Urinary bladder (tissue), 3 donors: ENCODE measurements around the genes COL4A5, KCNE5, PLS3 and CT83.

DNA sequence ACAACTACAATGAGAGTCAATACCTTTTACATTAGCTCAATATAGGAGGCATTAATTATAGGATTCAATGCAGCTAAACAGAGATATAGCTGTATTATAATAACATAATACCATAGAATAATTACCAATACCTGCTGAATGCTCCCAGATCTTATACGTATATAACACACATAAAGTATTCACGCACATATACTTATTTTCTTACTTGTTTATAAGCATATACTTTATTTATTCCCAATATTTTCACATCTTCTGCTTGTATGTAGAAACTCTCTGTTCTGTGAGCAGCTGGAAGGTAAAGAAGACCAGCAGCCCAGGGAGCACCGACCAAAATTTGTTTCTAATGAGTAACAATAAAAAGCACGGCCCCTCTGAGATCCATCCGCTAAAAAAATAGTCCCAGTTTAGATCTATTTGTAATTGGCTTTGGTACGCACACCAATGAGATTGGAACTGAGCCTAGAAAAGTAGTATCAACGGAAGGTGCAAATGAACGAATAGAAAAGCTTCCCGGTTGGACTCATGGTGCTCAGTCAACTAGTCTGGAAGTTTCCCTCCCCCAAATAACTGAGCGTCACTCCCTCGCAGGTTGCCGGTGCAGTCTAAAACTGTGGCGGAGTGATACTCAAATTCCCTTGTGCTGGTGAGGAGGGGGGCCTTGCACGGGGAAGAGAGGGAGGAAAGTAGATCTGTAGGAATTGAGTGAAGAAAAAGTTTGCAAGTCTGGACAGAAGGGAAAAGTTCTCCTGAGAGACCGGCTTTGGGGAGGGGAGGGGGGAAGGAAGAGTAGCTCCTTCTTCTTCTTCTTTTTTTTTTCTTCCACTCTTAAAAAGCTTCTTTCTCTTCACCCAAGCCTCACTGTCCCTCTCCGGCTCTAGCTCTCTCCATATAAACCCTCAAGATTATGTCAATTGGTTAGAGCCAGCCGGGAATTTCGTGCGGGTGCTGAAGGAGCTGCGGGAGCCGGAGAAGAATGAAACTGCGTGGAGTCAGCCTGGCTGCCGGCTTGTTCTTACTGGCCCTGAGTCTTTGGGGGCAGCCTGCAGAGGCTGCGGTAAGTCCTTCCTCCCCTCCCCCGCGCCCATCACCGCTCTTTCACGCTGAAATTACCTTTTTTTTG is at the start of gene COL4A5:
TSS of gene COL4A5 (plus strand) at position 686 of the 1,120 bp plus-strand sequence.
- PRO-cap = bidirectional peak, plus-strand start at position 638 of the sequence, minus-strand start at position 329 of the sequence
- RAMPAGE, long total RNA = no peak

DNA sequence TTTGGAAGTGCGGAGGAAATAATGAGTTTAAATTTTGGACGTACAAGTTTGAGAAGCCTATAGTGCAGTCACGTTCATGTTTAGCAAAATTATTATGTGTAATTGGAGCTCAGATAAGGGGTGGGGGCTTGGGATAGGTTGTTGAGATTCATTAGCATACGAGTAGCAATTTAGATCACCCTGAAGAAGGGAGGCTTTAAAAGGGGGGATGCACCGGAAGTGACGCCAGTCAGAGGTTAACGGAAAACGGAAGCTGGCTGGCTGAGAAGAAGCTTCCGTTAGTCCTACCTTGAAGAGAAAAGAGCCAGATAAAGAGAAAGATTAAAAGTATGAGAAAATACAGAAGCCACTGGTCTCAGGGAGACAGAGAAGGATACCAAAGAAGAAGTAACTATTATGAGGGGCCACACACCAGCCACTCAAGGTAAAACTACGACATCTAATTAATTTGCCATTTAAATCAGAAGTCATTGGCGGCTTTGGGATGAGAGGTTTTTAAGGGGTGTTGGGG is 1.0 kb upstream of the NXT2 start:
- PRO-cap = no peak
- RAMPAGE, long total RNA = no peak

DNA sequence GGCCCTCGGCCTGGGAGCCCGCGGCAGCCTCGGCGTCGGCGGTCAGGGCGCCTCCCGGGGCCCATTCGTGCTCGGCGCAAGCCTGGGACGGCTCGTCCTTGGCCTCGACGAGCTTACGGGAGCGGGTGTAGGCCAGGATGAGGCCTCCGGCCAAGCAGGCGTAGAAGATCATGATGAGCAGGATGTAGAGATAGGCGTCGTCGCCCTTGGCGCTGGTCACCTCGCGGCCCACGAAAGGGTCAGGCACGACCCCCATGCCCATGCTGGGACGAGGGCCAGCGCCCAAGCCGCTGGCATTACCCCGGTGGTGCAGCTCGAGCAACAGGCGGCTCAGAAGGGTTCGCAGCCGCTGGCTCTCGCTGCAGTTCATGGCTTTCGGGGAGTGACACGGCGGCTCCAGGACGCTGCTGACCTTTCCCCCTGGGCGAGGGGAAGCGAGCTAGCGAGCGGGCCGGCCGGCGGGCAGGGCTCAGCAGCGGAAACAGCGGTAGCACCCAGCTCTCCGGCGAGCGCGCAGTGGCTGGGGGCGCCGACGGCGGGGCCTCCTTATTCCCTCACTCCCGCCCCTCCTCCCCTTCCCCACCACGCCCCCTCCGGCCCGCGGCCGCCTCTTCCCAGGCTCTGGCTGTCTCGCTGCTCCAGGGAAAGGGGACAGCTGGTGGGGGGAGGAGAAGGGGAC is at the start of gene KCNE5:
TSS of gene KCNE5 (minus strand) at position 522 of the 679 bp plus-strand sequence.
- PRO-cap = no peak
- RAMPAGE, long total RNA = no peak

DNA sequence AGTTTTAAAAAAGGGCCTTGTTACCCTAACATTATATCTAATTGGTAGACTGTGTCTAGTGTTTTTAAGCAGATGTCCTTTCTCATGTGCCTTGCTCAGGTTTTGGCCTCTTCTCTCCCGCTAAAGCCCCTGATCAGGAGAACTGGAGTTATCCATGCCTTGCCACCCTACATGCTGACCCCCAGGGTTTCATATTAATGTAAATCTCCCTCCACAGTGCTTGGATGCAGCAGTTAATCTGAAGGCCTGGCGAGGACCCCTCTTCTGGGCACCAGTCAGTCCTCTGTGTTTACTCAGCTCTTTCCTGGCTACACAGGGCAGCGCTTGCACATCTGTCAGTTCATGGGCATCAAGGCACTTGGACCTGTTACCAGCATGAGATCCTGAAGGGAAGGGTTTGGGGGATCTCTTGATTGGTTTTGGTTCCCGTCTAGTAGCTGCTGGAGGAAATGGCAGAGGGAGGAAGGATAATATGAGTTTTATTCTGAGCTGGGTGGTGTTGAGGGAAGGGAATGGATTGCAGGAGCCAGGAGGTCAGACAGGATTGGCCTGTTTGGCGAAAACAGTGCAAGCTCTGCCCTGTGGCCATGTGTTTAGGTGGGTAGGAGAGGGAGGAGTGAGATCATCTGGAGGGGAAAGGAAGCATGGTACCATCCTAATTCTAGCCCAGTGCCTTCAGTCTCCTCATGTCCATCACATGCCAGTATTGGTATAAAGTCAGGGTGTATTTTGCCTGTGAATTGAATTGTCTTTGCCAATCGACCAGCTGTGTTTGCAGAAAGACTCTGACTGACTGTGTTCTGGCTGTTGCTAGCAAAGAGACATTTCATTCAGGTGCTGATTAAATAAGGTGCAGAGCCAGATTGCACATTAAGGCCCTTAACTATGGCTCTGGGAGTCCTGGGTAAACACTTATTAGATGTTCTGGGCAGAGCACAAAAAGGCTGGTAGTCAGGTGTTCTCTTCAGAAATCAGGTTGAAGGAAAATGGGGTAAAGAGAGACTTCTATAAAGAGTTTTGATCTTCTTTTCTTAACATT is 9.9 kb downstream of the TMEM164 start:
- PRO-cap = no peak
- RAMPAGE, long total RNA = no peak

DNA sequence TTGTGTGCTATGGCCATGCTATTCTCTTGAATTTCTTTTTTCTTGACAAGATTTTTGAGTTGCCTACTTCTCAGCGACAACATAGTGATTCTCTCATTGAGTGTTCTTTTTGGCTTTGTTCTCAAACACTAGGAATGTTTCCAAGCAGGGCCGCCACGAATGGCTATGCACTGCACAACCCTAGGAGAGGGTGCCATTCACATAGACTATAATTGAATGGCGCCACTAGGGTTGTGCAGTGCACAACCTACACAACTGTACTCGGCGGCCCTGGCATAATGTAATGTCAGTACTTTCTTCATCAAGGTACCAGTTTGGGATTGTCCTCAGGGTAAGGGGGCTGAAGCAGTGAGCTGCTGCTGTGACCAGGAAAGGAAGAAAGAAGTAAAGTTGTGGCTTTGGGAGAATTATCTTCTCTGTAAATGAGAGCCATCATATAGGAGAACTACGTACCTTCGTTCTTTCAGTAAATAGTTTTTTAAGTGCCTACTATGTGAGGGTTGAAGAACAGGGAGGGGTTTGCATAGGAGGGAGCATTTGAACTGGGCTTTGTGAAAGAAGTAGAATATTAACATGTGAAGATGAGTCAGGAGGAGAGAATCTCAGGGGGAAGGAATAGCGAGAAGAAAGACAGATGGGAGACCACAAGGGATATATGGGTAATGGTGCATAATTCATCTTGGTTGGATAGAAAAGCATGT is 52.4 kb downstream of the TMEM164 start:
- PRO-cap = no peak
- RAMPAGE, long total RNA = no peak

GRCh38 chrX:110985539-110986076 is 110.4 kb upstream of the PAK3 start:
- PRO-cap = no peak
- RAMPAGE, long total RNA = no peak

GRCh38 chrX:111519183-111519503 is 7.7 kb downstream of the SERTM2 start:
- PRO-cap = no peak
- RAMPAGE, long total RNA = no peak

DNA sequence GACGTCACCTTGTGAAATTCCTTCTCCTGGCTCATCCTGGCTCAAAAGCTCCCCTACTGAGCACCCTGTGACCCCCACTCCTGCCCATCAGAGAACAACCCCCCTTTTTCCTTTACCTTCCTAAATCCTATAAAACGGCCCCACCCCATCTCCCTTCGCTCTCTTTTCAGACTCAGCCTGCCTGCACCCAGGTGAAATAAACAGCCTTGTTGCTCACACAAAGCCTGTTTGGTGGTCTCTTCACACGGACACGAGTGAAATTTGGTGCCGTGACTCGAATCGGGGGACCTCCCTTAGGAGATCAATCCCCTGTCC is 543.7 kb upstream of the HTR2C start:
- PRO-cap = no peak
- RAMPAGE, long total RNA = no peak

- PRO-cap = no peak
- RAMPAGE, long total RNA = no peak
These were observed 142.4 kb downstream of the HTR2C start for GRCh38 chrX:114726389-114726592.

DNA sequence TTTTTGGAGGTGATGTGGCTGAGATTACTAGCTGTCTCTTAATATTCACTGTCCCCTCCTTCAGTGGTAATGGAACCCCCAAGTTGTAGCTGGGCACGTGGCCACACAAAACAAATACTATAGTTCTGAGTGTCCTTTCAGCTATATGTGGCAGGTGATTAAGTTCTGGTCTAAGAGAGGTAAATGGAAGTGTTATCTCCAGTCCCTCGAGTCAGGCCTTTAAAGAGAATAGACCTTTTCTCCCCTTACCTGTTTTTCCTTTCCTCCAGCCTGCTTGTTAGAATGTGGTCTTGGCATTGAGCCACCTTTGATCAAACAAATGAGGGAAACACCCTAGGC is 13.1 kb upstream of the IL13RA2 start:
- PRO-cap = no peak
- RAMPAGE, long total RNA = no peak

DNA sequence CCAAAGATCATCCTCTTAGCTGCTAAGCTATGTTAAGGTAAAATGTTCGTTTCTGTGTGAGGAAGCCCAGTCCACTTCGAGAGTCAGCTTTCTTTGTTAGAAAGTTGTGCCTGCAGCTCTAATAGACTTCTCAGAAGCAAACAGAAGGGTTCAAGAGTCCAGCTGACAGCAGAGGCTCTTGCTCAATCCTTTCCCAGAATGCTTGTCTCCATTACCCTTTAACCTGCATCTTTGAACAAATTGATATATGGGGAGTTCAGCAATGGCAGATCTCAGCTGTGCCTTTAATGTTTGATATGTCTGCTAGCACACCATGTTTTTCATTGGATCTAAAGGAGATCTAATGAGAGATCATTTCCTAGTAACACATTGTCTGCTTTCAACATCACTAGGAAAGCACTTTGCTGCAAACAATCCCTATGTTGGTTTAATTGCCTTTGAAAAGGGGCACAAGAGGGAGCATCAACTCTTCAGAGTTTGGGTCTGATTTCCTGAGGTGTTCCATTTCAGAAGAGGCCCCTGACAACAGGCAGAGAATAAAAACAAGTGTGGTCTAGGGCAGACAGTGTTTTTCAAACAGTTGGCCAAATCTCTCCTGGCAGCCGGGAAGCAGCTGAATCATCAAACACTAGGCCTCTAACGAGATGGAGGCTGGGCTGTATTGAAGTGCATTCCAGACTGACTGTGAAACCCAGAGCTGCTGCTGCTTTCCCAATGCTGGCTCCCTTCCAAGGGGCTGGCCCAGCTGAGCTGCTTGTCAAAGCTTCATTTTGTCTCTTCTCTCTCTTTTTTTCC is 55.5 kb downstream of the LUZP4 start:
- PRO-cap = unidirectional peak, plus-strand start at position 676 of the sequence
- RAMPAGE, long total RNA = no peak

DNA sequence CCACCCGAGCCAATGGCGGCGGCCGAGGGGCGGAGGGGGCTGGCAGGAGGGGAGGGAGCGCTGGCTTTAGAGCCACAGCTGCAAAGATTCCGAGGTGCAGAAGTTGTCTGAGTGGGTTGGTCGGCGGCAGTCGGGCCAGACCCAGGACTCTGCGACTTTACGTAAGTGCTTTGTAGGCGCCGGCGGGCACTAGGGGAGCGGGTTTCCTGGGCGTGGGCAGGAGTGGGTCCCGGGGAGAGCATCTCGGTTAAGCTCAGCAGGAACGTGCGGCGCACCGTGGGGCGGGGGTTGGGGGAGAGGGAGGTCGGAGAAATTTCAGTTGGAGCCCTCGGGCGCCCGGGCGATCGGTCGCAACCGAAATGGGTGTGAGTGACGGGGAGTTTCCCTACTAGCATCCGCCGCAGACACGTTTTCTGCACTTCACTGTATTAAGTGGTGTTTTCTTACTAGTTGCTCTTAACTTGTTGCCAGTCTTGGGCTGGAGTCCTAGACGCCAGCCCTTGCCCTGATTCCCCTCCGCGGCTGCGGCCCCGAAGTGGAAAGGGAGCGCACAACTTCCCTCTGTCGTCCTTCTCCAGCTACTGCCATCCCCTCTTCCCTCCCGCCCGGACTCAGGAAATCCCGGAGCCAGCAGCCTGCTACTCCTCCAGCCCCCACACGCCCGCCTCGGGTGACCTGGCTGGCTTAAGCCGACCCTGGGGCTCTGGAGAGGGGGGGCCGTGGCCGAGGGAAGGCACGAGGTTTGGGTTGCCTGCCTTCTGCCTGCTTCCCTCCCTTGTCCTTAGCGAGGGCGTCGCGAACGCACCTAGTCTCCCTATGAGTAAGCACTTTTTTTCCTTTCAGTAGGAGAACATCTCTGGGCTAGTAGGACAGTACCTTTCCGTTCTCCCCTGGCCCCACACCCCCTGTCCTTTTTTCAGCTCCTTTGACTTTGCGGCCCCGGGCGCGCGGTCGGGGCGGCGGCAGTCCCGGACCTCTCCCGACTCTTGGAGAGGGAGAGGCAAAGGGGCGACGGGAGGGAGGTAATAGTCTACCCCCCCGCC is at the start of gene PLS3:
TSS of gene PLS3 (plus strand) at position 75 of the 1,043 bp plus-strand sequence.
- PRO-cap = bidirectional peak, plus-strand start at position 97 of the sequence, minus-strand start outside the sequence; bidirectional peak, plus-strand start at position 738 of the sequence, minus-strand start at position 586 of the sequence; bidirectional peak, plus-strand start at position 784 of the sequence, minus-strand start at position 783 of the sequence; bidirectional peak, plus-strand start outside the sequence, minus-strand start at position 988 of the sequence
- RAMPAGE, long total RNA = start-site peak on the plus strand centred at position 97 of the sequence, 59 bp wide, 3,490 and 3,113 reads in 2 replicates

DNA sequence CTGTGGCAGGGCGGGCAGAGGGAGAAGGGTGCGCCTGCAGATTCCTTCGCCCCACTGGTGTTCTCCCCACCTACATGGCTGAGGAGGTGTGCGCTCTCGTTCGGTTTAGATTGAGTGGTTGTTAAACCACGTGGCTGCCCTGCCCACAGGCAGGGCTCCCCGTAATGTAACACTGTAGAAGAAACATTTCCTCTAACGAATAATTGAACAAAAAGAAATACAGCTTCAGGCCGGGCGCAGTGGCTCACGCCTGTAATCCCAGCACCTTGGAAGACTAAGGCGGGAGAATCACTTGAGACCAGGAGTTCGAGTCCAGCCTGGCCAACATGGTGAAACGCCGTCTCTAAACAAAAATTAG is 162.4 kb downstream of the PLS3 start:
- PRO-cap = no peak
- RAMPAGE, long total RNA = no peak

DNA sequence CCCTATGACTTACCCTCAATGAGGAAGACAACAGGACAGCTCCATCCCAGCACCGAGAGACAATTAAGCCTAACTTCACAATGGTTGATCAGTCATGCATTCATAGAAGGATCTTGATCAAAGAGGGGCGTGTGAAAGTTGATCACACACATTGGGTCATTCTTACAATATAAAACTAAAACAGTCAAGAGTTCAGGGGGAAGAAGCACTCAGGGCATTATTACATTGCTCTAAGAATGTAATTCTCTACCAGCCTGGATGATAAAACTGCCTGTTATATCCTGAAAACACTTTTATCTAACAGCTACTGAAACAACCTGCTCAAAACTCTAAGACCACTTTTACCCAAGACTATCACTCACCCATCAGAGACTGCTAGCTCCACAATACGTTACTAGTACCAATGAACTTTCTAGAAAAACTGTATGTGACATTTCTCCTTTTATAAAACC is 230.7 kb upstream of the AGTR2 start:
- PRO-cap = no peak
- RAMPAGE, long total RNA = no peak

- PRO-cap = unidirectional peak, minus-strand start at chrX:115969103
- RAMPAGE, long total RNA = no peak
These were observed 202.0 kb upstream of the AGTR2 start for GRCh38 chrX:115968065-115969360.

DNA sequence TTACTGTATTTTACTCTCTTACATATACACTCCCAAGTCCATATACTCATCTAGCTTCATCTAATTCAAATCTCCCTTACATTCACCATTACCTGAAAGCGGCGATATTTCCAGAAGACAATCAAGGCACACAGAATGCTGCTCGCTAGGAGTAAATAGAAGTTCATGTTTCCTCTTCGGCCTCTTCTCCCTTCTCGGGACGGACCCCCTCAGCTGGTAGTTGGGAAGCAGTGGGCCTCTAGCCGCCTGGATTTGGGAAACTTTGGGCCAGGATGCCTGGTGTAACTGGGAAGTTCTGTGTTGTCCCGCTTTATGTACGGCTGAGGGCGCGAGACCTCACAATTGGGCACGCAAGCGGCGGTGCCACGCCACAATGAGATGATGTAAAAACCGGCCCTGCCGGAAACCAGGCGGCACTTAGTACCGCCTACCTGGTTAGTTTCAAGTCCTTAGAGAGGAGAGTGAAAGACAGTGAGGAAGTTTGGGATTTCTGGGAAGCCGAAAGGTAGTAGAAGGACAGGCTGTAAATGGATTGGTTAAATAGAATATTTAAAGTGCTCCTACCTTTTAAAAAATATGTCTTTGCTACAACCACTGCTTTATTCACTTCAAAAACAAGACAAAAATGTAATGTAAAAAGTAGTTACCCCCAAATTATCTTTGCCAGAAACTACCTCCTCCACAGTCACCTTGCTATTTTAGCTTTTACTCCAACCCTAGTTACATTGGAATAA is at the start of gene CT83:
TSS of gene CT83 (minus strand) at position 287 of the 734 bp plus-strand sequence.
- PRO-cap = no peak
- RAMPAGE, long total RNA = no peak

DNA sequence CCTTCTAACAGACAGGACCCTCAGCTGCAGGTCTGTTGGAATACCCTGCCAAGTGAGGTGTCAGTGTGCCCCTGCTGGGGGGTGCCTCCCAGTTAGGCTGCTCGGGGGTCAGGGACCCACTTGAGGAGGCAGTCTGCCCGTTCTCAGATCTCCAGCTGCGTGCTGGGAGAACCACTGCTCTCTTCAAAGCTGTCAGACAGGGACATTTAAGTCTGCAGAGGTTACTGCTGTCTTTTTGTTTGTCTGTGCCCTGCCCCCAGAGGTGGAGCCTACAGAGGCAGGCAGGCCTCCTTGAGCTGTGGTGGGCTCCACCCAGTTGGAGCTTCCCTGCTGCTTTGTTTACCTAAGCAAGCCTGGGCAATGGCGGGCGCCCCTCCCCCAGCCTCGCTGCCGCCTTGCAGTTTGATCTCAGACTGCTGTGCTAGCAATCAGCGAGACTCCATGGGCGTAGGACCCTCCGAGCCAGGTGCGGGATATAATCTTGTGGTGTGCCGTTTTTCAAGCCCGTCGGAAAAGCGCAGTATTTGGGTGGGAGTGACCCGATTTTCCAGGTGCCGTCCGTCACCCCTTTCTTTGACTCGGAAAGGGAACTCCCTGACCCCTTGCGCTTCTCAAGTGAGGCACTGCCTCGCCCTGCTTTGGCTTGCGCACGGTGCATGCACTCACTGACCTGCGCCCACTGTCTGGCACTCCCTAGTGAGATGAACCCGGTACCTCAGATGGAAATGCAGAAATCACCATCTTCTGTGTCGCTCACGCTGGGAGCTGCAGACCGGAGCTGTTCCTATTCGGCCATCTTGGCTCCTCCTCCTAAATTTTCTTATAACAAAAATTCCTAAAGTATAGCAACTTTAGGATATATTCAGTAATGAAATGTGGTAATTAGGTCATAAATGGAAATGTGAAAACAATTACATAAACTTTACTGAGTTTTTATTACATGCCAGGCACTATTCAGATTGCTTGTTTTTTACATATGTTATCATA is 507.5 kb upstream of the CT83 start:
- PRO-cap = no peak
- RAMPAGE, long total RNA = no peak

GRCh38 chrX:118345065-118345744 is 701 bp upstream of the WDR44 start:
- PRO-cap = no peak
- RAMPAGE, long total RNA = no peak

DNA sequence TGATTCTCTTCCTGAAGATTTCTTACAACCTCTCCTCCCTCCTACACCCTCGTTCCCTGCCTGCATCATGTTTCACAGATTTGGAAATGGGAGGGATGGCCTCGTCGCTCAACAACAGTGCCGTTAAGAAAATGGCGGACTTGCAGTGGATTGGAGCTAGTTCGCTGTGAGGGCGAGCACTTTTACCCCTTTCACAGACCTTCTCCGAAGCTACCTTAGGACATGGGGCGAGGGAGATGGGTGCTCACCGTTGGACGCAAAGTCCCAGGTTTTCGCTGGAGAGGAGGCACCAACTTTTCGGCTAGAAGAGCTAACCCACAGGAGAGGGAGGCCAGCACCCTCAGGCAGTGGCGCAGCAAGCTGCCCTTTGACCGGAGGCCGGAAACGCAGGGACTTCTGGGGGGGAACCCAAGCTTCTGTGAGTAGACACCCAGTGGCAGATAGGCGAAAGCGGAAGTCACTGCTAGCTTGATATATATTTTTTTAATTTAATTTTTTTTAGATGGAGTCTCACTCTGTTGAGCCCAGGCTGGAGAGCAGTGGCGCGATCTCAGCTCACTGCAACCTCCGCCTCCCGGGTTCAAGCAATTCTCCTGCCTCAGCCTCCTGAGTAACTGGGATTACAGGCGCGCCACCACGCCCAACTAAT is 93.0 kb upstream of the IL13RA1 start:
- PRO-cap = no peak
- RAMPAGE, long total RNA = no peak

DNA sequence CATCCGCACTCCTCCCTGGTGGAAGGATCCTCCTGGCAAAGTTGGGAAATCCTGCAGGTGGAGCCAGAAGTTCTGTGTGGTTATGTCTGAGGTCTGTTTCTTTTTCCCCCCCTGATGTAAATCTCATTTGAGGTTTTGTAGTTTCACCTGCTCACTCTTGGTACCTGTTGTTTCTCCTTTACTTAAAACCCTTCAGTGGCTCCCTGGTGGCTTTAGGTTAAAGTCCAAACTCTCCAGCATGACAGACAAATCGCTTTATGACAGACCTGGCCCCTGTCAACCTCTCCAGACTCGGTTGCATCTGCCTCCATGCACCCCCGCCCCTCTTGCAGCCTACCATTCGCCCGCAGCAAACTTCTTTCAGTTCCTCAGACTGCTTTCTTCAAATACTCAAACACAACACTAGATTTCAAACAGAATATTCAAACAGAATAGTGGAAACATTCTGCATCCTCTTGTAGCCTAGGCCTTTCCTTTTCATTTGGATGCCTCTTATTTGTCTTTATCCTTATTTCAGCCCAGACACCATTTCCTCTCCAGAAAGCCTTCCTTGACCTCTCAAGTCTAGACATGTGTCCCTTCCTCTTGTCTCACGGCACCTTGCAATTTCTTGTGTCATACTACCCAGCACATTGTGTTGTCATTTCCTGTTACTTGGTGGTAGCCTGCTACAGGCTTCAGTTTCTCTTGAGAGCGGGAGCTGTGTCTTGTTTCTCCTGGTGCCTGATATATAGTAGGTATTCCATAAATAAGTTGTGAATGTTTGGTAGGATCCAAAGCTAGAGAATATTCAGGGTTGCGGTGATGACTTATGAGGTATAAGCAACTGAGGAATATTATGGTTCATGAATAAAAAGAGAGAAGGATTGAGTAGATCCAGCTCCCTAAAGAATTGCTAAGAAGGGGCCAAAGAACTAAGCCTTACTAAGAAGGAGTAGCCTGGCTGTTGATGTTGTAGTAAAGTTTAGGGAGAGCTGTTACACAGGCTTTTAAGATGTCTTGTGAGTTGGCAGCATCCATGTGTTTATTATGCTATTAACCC is 24.9 kb downstream of the IL13RA1 start:
- PRO-cap = no peak
- RAMPAGE, long total RNA = no peak